Measurements from ENCODE around the genes RANBP3L and NUP155.

DNA sequence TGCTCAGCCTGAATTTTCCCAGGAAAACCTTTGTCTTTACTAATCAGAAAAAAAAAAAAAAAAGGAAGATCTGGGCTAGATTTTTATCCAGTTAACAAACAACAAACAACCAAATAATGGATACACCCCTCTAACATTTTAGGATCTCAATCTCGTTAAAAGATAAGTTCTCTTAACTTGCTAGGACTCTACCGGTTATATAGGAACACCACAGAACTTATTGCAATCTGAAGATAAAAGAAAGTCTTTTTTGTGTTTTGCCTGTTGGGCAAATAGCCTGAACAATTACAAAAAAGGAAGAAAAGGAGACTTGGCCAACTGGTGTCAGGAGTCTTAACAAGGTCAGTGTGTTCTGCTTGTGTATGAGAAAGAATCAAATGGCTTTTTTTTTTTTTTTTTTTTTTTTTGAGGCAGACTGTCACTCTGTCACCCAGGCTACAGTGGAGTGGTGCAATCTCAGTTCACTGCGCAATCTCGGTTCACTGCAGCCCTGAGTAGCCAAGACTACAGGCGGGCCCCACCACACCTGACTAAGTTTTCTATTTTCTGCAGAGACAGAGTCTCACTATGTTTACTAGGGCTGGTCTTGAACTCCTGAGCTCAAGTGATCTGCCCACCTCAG, 3.2 kb upstream of the IL7R start:
- PRO-cap = no peak

DNA sequence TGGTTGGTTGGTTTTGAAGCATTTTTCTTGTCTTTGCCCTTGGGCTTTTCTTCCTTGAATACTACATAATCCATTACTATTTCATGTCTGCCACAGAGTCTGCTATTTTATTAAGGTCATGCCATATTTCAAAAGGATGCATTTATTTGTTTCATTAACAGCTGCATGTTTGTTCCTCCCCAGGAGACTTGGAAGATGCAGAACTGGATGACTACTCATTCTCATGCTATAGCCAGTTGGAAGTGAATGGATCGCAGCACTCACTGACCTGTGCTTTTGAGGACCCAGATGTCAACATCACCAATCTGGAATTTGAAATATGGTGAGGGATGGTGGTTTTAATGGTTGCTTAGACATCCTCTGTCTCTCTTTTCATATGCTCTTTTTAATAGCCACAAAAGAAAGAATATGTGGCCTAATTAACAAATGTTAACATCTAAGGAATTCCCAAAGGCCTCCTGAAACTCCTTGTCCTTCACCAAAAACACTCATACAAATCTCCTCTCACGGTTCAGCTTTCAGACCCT, 4.0 kb downstream of the IL7R start:
- PRO-cap = no peak

DNA sequence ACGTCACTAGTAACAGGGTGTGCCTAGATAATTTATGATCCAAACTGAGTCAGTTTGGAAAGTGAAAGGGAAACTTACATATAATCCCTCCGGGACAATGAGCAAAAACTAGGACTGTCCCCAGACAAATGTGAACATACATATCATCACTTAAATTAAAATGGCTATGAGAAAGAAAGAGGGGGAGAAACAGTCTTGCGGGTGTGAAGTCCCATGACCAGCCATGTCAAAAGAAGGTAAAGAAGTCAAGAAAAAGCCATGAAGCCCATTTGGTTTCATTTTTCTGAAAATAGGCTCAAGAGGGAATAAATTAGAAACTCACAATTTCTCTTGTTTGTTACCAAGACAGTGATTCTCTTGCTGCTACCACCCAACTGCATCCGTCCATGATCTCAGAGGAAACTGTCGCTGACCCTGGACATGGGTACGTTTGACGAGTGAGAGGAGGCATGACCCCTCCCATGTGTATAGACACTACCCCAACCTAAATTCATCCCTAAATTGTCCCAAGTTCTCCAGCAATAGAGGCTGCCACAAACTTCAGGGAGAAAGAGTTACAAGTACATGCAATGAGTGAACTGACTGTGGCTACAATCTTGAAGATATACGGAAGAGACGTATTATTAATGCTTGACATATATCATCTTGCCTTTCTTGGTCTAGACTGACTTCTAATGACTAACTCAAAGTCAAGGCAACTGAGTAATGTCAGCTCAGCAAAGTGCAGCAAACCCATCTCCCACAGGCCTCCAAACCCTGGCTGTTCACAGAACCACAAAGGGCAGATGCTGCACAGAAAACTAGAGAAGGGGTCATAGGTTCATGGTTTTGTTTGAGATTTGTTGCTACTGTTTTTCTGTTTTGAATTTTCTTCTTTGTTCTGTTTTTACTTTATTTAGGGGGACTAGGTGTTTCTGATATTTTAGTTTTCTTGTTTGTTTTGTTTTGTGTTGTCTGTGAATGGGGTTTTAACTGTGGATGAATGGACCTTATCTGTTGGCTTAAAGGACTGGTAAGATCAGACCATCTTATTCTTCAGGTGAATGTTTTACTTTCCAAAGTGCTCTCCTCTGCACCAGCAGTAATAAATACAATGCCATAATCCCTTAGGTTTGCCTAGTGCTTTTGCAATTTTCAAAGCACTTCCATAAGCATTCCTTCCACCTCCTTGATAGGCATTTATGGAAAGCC, 20.8 kb downstream of the IL7R start:
- PRO-cap = no peak

GRCh38 chr5:36027023-36027404, 35.8 kb upstream of the UGT3A1 start:
- PRO-cap = no peak

GRCh38 chr5:36273718-36274595, 27.7 kb downstream of the RANBP3L start:
- PRO-cap = no peak

DNA sequence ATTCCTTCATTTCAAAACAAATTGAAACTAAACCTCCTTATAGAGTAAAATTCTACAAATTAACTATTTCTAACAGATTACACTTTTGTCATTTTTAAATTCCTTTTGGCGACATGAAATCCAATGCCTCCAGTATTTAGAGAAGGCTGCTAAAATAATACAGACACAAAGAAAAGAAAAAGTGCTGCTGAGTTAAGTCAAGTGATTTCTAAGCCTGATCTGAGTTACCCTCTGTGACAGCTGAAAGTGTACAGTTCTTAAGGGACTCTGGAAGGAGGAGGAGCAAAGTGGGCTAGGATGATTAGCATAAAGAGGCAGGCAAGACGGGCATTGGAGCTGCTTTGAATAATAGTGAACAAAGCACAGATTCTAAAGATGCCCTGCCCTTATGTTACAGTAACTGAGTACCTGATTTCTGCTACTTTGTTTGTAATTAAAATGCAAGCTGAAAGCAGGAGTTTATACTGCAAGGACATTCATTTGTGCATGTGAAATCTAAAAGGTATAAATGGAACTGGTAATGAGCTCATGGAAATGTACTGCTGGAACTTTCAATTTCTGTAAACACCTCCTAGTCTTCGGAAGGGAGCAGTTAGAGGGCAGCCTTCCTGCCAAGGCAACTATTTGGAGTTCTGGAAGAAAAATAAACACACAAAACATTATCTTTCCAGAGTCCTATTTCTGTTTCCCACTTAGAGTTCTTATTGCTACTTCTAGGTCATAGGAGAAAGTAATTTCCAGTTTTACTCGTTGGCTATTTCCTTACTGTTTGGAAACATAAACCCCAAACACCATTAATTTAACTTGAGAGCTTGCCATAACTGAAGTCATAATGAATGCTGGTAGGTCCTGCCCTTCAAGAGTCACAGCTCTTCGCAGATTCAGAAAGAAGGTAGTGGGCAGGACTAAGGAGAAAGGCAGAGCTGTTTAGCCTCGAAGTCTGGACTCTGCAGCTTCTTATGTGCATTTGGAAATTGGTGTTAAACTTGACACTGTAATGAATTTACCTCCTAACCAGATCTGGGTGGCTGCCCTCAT, at the start of gene RANBP3L:
Gene RANBP3L (minus strand): TSS at position 235 of the 1,038 bp plus-strand sequence.
- PRO-cap = bidirectional peak, plus-strand start at position 581 of the sequence, minus-strand start at position 478 of the sequence

DNA sequence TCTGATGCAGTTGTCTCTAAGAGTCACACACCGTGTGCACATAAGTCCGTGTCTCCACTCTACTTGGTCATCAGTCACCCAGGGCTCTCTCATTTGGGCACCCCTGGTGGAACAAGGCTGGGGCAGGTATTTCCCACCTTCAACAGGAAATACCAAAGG, 12.5 kb downstream of the SLC1A3 start:
- PRO-cap = no peak

DNA sequence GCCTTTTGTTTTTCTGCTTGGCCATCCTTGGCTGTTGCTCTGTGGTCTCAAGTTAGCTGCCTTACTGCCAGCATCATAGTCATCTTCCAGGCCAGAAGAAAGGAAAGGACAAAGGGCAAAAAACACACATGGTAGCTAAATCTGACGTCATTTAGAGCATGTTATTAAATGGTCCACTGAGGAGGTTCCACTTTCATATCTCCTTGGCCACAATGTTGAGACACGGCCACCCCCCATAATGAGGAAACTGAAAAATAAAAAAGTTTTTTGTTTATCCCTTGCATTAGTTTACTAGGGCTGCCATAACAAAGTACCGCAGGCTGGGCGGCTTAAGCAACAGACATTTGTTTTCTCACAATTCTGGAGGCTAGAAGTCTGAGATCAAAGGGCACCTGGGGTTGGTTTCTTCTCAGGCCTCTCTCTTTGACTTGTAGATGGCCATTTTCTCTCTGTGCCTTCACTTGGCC, 106.4 kb upstream of the NIPBL start:
- PRO-cap = no peak

- PRO-cap = no peak
Observed at GRCh38 chr5:36876511-36876728, 149 bp upstream of the NIPBL start.

DNA sequence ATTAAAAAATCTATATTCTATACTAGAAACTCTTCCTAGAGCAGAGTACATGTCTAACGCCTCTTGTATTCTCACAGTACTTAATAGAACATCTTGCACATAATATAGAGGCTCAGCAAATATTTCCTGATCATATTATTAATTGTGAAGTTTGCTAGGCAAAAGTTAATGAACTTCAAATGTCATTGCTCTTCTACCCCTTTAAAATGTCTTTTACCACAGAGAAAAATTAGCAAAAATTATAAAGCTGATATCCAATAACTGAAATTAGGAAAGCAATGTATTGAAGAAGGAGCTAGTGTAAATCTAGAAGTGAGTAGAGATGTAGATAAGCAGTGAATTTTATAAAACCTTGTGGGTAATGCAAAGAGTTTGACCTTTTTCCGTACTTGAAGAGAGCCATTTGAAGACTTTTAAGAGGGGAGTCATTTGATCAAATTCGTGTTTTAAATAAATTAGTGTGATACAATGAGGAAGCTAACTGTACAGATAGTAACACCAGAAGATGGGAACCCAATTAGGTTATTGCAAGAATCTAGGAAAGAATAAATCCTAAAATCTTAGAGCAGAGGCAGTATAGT, 35.1 kb downstream of the NIPBL start:
- PRO-cap = no peak

DNA sequence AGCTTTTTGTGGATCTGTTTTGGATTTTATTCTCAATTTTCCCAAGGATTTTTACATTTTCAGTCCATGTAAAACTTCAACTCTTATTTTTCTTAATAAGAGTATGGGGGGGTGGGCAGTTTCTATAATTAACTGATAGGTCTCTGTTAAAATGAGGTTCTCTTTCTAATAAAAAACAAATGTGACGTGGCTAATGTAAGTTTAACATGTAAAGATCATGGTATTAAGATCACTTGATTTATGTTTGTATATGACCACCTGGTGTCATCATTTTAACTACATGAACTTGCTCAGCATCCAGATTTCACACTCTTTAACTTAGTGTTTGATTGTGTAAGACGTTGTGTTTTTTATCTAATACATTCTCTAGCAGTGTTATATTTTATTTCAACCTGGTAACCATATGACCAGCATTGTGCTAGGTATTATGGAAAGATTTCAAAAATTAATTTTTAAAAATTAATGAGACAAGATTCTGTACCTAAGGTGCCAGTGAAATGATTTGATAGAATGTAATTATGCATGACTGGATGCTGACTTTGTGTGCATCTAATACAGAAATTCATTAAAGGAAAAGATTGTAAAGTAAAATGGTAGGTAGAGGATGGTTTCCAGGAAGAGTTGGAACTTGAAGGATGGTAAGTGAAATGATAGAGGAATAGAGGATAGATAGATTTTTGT, 57.4 kb downstream of the NIPBL start:
- PRO-cap = no peak

GRCh38 chr5:37060728-37061249, 184.2 kb downstream of the NIPBL start:
- PRO-cap = no peak

DNA sequence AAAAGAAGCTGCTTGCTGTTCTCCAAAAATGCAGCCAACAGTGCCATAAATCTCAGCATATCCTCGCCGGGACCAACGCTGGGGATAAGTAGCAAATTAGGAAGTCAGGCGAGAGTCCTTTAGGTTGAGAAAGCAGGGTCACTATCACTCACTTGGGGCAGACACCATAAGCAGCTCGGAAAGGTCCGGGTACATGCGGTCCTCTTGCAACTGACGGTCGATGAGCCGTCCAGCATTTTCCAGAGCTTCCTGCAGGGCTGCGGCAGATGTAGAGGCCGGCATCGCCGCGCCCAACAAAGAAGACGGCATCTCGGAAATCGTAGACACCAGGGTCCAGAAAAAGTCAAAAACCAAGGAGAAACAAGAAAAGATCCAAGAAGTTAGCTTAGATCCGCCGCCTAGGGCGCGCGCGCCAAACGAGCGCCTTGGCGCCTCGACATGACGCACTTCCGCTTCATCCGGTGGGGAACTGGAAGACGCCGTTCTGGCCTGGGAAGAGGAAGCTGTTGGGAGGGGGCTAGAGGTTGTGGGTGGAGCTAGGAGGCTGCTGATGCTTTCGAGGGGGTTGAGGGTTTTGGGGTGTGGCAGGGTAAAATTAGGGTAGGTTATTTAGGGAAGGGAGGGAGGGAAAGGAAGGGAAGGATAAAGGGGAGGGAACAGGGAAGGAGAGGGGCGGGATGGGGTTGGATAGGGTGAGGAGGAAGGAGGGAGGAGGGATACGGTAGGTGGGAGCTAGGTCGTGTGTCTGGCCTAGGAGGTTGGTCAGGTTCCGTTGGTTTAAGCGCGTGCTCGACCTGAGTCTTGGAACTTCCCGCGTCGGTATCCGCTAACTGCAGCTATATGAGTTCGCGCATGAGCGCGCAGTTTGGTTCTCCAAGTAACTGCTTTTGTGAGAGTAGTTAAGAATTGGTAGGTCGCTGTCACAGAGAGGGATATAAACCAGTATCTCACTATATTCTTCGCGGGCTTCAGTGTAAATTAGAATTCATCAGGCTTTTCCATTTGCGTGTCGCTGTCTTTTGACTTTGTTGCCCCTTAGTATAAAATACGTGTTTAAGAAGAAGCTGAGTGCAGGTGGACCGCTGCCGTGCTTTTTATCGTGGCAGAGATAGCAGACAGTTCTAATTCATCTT, at the start of gene NUP155:
Gene NUP155 (minus strand): TSS at position 438 of the 1,133 bp plus-strand sequence.
- PRO-cap = bidirectional peak, plus-strand start at position 520 of the sequence, minus-strand start at position 471 of the sequence

DNA sequence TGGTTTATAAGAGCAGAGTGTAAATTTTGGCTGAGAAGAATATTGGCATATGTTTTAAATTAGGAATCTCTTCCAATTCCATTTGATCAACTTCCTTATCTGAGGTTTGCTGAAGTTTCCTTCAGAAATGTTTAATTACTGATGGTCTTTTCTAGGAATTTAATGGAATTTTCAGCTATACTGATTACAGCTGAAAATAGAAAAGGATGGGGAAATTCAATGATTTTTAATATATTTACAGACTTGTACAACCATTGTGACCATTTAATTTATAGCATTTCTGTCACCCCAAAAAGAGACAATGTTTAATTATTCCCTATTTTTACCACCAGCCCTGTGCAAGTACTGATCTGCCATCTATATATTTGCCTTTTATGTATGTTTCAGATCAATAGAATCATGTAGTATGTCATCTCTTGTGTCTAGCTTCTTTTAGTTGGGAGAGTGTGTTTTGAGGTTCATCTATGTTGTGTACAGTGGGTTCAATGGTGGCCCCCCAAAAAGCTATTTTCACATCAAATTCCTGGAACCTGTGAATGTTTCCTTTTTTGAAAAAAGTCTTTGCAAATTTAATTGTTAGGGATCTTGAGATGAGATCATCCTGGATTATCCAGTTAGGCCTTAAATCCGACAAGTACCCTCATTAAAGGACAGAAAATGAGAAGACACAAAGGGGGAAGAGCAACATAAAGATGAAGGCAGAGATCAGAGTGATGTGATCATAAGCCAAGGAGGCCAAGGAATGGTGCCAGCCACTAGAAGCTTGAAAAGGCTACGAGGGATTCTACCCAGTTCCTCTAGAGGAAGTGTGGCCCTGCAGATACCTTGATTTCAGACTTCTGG, 211.1 kb downstream of the WDR70 start:
- PRO-cap = no peak

DNA sequence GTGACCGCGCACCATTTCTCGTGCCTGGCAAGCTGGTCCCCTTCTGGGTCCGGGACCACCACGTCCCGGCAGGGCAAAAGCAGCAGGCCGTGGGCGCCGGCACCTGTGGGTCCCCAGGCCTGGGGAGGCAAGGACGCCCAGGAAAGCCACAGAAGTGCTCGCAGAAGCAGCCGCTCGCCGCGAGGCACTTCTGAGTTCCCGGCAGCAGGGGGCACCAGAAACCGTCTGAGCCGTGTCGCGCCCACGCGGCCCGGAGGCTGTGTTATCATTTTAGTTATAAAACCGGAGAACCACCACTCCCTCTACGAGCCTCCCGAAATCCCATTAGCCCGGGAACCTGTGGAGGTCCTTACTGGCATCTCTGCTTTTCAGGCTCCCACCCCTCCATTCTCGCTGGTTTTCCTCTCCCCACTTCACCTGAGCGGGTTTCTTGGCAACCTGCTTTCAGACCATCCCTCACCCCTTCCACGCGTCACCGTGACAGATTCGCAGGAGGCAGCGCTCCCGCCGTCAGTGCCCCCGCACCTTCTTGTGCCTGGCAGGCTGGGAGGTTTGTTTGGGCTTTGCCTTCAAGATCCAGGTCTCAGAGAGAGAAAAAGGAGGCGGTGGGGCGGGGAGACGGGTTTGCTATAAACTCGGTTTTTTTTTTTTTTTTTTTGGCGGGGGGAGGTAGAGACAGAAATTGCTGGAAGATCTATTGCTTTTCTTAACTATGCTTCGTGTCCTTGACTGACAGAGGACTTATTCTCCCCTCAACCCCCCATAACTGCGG, 2.3 kb downstream of the GDNF start:
- PRO-cap = no peak

- PRO-cap = no peak
Observed at GRCh38 chr5:38257370-38257677, 1.0 kb upstream of the EGFLAM start.

- PRO-cap = no peak
Observed at GRCh38 chr5:38386718-38387116, 128.4 kb downstream of the EGFLAM start.

- PRO-cap = bidirectional peak, plus-strand start at chr5:38540628, minus-strand start at chr5:38540630
Observed at GRCh38 chr5:38540139-38540907, 16.1 kb downstream of the LIFR start.

DNA sequence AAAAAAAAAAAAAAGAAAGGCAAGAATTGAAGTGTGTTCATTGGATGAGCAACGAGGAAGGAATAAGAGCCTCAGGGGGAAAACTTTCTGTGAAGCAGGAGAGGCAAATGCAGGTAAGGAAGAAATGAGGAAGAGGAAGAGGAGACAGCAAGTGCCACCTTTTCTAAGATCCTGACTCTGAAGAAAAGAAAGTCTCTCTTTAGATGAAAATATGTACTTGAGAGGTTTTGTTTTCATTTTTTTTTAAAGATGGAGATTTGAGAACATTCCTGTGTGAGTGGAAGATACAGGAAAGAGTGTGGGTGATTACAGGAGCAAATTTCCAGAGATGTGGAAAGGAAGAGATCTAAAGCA, 93.7 kb upstream of the LIFR start:
- PRO-cap = unidirectional peak, plus-strand start at position 120 of the sequence

GRCh38 chr5:38887629-38888475, 42.0 kb downstream of the OSMR start:
- PRO-cap = no peak